H9 (cell line): ENCODE results near the gene MNT.

GRCh38 chr17:1730669-1731370, 6.3 kb downstream of the WDR81 start:
- PRO-cap, result no peak

DNA sequence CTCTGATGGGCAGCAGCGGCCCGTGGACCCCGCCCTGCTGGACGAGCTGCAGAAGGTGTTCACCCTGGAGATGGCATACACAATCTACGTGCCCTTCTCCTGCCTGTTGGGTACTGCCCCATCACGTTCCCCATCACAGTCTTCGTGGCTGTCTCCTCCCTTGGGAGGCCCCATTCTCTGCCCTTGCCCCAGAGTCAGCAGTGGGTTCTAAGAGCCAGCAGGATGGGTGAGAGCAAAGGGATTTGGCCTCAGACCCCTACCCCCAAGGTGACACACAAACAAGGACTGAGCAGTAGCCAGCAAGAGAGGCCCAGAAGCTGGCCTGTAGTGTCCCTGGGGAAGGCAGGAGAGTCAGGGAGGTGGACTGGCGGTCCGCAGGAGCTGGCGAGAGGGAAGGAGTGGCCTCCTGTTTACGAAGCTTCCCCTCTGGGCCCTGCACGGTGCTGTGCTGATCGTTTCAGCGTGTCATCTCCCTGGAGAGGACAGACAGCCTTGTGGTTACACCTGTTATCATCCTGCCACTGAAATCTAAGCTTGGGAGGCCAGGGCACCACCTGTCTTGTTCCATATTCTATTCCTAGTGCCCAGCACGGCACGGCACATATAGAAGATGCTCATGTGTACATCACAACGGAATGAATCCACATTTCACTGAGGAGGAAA, 8.3 kb downstream of the WDR81 start:
- PRO-cap, result no peak

- PRO-cap, result no peak
Observed at GRCh38 chr17:1746766-1747658, 4.3 kb downstream of the SERPINF2 start.

DNA sequence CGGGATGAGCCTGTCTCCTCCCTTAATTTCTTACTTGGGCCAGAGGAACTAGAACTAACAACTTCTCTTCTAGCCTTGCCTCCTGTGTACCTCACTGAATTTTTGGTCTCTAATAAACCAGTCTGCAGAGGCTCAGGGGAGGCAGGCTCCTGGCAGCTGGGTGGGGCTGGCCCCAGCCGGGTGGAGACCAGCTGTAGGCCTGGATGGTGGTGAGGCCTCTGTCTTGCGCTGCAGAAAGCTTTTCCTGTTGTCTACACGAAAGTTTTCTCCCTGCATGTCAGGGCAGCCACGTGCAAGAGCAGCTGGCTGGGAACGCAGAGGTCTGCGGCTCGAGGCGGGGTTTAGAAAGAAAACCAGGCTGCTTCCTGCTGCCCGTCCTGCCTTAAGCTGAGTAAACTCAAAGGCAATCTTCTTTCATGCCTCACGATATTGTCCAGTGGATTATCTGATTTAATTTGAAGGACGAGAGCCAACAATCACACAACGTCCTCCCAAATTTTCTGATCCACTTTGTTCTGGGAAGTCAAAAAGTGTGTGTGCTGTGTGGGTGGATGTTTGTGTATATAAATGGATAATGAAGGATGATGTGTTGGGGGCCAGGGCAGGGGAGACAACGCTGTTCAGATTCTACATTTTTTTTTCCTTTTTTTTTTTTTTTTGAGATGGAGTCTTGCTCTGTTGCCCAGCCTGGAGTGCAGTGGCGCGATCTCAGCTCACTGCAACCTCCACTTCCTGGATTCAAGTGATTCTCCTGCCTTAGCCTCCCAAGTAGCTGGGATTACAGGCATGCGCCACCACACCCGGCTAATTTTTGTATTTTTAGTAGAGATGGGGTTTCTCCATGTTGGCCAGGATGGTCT, 2.6 kb downstream of the SERPINF1 start:
- PRO-cap, result no peak

- PRO-cap, result bidirectional peak, plus-strand start at chr17:1961621, minus-strand start at chr17:1961369
Observed at GRCh38 chr17:1960943-1961492, 64.1 kb downstream of the RTN4RL1 start.

DNA sequence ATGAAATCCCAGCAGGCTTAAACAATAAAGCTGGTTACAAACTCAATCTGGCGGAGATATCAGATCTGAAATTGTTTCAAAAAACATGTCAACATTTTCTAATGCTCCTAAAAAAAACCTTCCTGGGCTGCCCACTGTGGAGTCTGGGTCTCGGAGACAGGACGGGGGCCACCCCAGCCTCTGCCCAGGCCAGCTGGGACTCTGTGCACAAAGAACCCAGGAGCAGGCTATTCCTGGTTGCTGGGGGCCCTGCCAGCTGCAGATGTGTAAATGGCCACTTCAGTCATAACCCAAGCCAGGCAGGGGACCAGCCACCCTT, 28.5 kb downstream of the RTN4RL1 start:
- PRO-cap, result no peak

- PRO-cap, result no peak
Observed at GRCh38 chr17:2067465-2067830, 12.5 kb downstream of the HIC1 start.

- PRO-cap, result no peak
Observed at GRCh38 chr17:2088997-2089488, 34.1 kb downstream of the HIC1 start.

GRCh38 chr17:2174587-2175567, 120.0 kb downstream of the HIC1 start:
- PRO-cap, result no peak

DNA sequence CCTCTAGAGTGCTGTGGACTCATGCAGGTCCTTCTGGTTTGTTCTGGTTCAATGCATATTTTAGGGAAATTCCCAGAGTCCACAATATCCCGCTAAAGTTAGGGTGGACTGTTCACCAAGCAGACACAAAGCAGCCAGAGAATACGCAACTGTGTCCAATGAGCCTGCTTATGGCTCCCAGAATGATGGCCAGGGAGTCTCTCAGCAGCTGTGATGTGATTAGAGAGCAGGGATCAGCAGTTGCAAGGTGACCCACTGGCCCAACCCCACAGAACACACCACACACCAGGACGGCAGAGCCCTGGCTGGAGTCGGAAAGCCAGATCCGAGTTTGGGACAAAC, 121.5 kb downstream of the HIC1 start:
- PRO-cap, result no peak

- PRO-cap, result no peak
Observed at GRCh38 chr17:2362722-2363145, 25.4 kb downstream of the SGSM2 start.

GRCh38 chr17:2385271-2385910, 15.5 kb downstream of the MNT start:
- PRO-cap, result no peak

- PRO-cap, result unidirectional peak, plus-strand start at chr17:2396473; bidirectional peak, plus-strand start at chr17:2396738, minus-strand start at chr17:2396735; bidirectional peak, plus-strand start at chr17:2397088, minus-strand start at chr17:2396798
Observed at GRCh38 chr17:2396350-2397387, 4.2 kb downstream of the MNT start.

- PRO-cap, result bidirectional peak, plus-strand start at chr17:2400670, minus-strand start at chr17:2400651; bidirectional peak, plus-strand start at chr17:2401337, minus-strand start at chr17:2401060
Observed at GRCh38 chr17:2400513-2401458, at the start of gene MNT. Gene MNT, minus strand, starts transcription at chr17:2401060.

DNA sequence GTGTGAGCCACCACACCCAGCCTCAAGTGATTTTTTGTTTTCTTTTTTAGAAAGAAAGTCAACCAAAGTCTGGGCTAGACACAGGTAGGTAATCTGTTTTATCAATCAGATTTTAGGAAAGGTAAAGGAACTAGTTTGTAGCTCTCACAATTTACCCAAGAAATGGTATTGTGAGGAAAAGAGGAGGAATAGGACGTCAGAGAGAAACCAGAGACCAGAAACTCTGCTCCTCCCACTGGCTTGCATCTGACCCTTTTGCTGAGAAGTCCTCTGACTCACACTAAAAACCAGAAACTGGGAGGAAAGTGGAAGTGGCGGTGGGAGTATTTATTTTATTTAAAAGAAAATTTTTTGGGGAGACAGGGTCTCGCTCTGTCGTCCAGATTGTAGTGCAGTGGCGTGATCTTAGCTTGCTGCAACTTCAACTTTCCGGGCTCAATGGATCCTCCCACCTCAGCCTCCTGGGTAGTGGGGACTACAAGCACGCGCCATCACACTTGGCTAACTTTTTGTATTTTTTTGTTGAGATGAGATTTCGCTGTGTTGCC, 38.0 kb upstream of the MNT start:
- PRO-cap, result no peak

- PRO-cap, result no peak
Observed at GRCh38 chr17:2453227-2453636, 52.4 kb upstream of the MNT start.

DNA sequence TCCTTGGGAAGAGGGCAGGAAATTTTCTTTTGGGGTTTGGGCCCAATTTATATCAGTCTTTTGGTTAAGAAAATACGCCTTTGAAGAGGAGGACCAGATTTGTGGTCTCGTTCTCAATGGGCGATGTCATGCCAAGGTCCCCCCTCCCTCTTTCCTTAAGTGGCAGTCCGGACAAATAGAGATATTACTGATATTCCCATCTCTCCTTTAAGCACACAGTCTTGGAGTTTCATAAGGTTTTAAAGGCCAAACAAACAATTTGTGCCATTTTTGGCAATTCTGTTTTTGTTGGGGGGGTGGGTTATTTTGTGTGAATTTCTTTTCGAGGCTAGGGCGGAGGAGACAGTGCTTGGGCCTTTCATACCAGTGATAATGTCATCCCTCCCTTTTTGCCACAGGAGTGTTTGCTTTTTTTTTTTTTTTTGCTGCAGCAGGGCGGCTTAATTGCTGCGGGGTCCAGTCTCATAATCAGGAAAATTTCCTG, 1.6 kb downstream of the PAFAH1B1 start:
- PRO-cap, result no peak

GRCh38 chr17:2604153-2604963, 10.9 kb downstream of the PAFAH1B1 start:
- PRO-cap, result no peak

DNA sequence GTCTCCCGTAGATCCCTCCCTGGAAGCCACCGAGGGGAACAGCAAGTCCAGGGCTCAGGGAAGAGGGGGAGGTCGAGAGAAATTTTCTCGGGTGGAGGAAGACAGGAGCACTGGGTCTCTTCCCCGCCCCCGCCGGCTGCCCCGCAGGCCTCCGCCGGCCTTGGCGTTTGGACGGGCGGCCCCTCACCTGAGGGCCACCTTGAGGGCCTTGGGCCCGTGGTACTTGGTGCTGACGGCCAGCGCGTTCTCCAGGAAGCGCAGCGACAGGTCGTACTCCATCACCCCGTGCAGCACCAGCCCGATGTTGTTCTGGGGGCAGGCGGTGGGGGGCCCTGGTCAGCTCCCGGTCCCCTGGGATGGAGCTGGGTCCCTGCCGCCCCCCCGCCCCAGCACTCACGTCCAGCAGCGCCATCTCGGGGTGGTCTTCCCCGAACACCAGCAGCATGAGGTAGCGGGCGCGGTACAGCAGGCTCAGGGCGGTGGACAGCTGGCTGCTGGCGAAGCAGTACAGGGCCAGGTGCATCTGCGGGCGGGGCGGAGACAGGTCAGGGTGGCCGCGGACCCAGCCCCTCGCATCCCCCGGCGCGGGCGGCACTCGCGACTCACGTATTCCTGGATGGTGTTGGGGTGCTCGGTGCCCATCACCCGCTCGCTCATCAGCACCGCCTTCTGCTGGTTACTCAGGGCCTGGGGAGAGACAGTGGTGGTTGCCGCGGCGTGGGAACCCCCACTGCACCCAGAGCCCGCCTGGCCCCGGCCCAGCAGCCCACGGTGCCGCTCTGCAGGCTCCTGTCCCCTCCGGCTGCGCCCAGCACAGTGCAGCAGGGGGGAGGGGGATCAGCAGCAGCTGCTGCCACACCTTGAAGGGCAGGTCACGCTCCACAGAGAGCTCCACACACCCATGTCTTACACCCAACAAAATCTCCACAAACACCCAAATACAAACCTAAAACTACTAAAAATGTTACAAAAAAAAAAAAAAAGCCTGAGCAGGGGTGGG, 19.1 kb downstream of the CLUH start:
- PRO-cap, result no peak

GRCh38 chr17:2701179-2702168, 10.1 kb downstream of the CLUH start:
- PRO-cap, result no peak